ENCODE measurements around a stretch of chr10.

DNA sequence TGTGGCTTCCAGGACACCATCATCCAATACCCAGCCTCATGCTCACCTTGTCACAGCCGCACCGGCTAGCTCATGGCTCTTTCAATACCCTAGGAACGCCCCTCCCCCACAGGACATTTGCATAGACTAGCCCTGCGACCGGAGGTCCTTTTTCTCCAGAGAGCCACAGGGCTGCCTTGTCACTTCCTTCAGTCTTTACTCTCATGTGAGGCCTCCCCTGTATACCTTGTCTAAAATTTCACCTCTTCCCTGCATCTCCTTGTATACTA, 15.4 kb downstream of the PALD1 start:
- PRO-cap: no peak

DNA sequence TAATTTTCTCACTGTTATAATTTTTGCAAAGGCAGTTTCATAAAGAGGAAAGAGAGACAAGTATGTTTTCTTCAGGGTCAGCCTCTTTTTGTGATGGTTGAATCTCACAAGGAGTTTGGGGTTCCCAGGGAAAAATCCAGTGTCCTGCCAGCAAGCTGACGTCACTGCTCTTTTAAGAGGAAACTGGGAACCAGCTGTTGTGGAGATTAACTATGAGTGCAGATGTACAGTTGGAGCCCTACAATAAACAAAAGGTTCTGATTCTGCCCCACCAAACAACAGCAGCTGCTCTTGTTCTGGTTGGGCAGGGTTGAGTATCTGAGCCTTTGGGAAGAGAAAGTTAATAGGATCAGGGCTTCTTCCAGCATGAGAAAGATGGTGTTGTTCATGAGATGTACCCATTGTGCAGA, 12.8 kb downstream of the PRF1 start:
- PRO-cap: no peak

- PRO-cap: no peak
Observed at GRCh38 chr10:70656447-70657014, 15.8 kb upstream of the ADAMTS14 start.

DNA sequence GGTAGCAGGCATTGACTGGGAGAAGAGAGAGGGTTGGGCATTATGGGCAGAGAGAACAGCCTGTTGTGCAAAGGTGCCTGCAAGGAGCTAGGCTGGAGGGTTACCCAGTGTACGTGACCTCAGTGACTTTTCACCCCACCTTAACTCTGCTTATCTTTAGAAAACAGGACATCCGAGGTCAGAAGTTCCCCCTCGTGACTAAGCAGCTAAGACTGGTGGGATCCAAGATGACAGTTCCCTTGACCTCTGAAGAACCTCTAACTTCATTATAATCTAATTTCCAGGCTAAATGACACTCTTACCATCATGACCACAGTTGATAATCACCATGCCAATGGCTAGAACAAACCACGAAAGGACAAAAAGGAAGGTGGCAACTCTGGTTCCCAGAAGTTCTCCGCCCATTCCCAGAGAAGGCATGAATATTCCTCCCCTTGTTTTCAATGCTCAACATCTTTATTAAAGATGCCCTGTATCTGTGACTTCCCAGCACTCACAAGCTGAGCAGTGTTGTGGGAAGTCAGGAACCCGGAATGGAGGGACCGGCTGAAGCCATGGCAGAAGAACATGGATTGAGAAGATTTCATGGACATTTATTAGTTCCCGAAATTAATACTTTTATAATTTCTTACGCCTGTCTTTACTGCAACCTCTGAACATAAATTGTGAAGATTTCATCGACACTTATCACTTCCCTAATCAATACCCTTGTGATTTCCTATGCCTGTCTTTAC, 4.9 kb upstream of the ADAMTS14 start:
- PRO-cap: no peak

GRCh38 chr10:70890912-70891410, 2.6 kb upstream of the PCBD1 start:
- PRO-cap: no peak

DNA sequence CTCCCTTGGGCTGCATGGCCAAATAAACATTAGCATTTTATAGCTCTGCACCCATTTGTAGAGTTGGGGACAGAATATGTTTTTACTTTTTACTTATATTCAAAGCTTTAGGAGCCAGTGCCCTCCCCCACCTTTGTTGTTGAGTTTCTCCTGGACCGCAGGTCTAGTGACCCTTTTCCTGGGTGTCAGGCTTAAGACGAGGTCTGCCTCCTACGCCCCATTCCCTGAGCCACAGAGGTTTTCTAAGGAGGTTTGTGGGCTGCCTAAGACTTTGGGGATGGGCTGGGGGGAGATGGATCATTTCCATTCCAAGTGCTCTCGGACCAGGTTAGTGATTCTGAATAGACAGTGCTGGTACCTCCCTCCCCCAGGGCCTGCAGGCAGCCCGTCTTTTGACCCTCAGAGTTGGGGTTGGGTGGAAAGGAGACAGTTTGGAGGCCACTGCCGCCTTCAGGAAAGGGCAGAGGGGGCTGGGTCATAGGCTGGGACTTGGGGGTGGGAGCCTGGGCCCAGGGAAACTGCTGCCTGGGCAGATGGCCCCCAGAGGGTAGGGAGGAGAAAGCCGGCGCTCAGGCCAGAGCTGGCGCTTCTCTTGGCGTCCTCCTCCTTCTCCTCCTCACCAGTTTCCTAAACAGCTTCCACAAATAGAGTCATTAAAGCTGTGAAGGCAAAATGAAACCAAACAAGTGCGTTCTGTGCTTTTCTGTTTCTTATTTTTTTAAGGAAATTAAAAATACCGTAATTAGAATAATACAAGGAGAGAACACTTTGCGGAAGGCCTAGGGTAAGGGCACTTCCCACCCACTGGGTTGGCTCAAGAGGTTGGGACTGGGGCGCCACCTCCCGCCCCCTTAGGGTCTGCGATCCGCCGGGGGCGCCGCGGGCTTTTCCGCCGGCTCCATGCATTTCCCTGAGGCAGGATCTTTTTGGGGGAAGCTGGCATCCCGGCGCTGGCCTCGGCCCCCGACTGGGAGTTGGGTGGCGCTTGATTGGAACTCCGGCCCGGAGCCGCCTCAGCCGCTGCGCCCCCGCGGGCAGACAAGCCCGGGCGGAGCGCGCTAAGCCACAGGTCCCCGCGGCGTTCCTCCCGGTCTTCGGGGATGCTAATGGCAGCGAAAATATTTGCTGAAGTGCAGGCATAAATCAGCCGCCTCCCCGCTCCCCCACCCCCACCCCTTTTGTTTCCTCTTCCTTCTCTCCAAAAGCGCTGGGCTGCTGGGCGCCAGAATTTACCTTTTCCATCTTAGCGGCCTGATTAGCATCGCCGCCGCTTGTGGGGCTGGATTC, 4.6 kb downstream of the UNC5B start:
- PRO-cap: no peak

- PRO-cap: no peak
Observed at GRCh38 chr10:71300586-71301354, 18.3 kb upstream of the SLC29A3 start.

DNA sequence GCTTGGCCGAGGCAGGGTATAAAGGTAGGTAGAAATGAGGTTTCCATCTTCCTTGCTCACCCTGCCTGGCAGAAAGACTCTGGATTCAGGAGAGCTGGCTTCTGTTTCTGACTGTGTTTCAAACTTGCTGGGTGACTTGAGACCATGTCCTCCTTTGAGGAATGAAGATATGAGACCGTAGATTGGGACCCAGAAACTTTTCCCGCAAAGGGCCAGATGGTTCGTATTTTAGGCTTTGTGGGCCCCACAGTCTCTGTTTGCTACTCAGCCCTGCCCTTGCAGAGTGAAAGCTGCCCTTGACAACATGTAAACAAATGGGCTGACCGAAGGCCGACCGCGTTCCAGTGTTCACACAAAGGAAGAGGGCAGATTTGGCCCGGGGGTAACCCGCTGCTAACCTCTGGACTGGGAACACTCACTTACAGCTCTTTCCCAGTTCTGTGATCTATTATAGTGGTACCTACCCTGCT, 15.0 kb downstream of the SLC29A3 start:
- PRO-cap: bidirectional peak, plus-strand start at position 355 of the sequence, minus-strand start at position 285 of the sequence

DNA sequence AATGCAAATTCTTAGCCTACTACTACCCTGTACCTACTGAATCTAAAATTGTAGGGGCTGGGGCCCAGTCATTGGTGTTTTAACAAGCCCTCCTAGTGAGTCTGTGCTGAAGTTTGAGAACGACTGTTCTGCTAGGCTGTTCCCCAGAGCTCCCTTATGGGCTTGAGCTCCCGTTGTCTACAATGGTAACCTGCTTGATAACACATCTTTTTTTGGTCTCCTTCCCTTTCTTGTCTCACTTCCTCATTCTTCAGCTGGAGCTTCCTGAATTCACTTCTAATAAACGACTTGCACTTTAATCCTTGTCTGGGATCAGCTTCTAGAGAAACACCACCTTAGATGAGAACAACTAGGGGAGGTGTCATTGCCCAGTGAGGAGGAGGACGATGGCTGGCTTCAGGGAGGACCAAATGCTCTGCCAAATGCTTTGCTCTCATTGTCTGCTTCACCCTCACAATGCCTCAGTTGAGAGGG, 18.1 kb upstream of the CDH23 start:
- PRO-cap: no peak

DNA sequence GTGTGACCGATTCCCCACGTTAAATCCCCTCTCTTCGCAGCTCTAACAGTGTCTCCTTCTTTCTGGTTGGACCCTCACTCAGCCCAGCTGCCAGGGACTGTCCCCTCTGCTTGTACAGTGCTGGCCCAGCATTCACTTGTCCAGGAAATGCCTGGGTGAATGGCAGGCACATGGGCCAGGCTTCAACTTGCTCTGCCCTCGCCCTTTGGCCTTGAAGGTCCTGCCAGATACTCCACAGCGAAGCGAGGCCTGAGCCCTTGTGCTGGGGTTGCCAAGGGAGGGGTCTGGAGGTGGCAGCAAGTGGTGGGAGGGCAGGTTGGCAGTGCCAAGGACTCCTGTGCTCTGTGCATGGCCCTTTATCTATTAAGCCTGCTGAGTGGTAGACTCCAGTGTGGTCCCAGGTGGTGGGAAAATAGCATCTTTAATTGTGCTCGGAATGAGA, 75.7 kb downstream of the CDH23 start:
- PRO-cap: no peak

DNA sequence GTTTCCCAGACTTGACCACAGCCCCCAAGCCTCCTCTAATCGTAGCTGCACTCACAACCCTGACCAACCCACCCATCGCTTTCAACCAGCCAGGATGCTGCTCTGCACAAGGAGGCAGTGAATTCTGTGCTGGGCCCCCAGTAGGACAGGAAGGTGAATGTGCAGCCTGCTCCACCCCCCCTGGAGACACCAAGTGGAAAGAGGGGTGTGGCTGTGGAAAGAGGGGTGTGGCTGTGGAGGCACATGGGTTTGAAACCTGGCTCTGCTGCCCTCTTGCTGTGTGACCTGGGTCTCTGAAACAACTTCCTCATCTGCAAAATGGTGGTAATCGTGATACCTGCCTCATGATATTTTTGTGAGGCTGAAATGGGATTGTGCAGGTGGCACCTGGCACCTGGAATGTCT, 35.3 kb downstream of the C10orf105 start:
- PRO-cap: no peak

DNA sequence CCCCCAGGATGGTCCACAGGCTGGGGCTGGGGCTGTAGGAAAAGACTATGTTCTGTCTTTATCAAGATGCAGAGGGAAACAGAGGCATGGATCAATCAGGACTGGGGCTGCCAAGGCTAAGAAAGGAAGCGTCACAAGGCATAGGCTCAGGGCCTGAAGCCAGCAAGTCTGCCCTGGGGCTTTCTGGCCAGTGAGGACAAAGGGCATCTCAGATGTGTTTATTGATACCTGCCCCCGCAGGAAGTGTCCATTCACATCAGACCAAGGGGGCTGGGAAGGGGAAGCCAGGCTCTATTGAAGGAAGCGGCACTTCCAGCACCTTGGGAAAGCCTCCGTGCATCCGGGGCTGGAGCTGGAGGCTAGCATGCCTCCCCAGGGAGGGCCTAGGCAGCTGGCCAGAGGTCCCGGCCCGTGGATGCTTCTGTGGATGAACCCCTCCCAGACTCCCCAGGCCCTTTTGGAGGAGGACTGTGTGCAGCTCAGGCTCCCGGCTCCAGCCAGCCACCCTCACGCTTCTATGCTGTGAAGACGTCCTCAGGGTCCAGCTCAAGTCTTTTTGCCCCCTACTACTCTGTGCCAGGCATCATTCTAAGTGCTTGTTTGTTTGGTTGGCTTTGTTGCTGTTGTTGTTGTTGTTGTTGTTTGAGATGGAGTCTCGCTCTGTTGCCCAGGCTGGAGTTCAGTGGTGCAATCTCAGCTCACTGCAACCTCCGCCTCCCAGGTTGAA, 5.6 kb downstream of the VSIR start:
- PRO-cap: no peak

GRCh38 chr10:71770678-71771934, 2.2 kb downstream of the VSIR start:
- PRO-cap: no peak

DNA sequence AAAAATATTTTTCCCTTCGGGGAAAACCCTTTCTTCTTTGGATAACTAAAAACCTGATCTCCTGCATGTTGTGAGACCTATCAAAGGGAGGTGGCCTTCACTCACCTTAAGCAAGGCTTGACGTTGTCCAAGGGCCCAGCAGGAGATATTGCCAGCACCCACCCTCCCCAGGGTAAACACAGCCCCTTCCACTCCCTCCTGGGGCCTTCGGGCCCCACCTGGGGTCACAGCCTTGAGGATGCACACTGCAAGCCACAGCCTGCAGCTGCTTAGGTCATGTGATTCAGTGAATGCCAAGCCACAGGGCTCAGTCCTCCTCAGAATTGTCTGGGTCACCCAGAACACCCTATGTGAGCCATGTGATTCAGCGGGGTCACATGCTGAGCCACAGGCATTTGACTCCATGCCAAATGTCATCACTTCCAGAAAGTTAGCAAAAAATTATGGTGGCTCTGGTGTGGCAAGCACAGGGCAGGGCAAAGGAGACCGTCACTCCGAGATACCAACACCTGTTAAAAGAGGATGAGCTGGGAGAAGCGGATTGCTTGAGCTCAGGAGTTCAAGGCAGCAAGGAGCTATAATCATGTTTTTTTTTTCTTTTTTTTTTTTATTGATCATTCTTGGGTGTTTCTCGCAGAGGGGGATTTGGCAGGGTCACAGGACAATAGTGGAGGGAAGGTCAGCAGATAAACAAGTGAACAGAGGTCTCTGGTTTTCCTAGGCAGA, 17.2 kb upstream of the PSAP start:
- PRO-cap: no peak

DNA sequence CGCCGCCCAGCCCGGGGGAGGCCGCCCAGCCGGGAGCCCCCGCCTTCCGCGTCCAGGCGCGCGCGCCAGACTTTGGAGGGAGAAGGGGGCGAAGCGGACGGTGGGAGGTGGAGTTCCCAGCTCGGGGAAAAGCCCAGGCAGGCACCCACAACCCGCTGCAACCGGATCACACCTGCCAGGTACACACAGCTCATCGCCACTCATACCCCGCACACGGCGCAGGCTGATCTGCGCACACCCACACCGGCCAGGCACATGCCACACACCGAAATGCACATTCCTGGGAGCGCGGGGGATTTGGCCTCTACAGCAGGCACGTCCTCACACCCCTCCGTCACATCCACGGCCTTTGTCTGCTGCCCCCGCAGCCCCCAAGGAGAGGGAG, 519 bp downstream of the CHST3 start:
- PRO-cap: bidirectional peak, plus-strand start at position 182 of the sequence, minus-strand start at position 174 of the sequence

DNA sequence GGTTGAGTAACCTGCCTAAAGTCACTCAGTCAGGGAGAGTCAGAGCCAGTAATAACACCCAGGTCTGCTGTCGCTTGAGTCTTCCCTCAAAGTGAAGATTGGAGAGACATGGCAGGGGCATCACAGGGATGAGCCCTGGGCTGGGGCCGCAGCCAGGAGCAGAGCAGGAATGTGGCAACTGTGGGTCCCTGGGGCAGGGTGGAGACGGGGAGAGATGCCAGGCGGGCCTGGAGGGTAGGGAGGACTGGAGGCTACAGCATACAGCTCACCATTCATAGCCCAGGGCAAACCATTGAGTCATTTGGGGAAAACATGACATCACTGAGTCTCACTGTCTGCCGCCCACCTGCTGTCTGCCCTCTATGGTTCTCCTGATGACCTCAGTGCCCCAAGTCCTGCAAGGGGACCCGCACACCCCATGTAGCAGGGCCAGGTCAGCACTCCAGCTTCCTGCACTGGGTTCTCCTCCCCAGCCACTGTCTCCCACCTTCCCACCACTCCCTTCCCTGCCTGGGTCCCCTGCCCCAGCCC, 10.2 kb downstream of the CHST3 start:
- PRO-cap: no peak

DNA sequence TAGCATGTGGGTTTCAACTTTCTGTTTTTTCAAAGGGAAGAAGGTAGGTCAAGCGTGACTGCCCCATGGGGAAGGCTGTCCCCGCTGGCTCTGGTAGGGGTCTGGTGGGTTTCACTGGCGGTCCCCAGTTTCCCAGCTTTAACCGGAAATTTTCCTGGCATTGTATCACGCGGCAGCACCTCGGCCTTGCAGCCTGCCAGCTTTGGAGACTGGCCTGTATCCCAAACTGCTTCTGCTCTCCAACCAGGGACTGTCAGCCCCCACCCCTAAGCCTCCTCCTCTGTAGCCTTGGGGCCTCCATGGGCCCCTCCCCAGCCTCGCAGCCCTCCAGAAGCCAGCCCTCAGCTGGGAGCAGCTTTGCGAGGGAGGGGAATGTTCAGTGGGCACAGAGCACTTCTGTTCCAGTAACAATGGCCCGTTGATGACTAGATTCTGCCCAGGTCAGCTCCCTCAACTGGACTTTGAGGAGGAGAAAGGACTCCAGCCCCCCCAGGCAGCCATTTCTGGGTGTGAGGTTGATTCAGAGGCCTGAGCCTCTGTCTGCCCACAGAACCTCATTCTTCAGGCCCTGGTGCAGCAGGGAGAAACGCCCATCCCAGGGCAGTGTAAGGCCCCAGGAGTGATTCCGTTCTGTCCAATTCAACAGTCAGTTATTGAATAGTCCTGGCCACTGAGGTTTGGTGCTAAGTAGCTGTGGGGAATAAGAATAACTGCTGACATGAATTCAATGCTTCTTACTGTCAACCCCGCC, 17.0 kb downstream of the CHST3 start:
- PRO-cap: no peak

GRCh38 chr10:72065642-72066359, 22.6 kb downstream of the SPOCK2 start:
- PRO-cap: no peak

DNA sequence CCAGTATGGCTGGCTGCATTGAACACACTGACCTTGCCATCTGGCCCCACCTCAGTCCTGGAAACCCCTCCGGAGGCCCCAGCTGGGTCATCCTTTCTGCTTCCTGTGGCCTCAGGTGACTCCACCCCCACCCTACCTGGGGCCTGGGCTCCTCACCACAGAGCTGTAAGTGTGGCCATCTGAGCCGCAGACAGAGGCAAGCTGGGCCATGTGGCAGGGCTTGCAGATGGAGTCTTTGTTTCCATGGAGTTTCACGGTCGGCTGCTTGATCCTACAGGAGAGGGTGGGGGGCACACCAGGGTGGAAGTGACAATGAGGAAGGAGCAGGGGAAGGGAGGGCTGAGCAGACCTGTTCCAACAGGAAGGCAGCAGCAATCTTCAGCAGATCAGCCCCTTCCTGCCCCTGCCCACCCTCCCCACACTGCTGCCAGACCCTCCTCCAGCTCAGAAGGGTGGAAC, 18.2 kb downstream of the SPOCK2 start:
- PRO-cap: no peak

DNA sequence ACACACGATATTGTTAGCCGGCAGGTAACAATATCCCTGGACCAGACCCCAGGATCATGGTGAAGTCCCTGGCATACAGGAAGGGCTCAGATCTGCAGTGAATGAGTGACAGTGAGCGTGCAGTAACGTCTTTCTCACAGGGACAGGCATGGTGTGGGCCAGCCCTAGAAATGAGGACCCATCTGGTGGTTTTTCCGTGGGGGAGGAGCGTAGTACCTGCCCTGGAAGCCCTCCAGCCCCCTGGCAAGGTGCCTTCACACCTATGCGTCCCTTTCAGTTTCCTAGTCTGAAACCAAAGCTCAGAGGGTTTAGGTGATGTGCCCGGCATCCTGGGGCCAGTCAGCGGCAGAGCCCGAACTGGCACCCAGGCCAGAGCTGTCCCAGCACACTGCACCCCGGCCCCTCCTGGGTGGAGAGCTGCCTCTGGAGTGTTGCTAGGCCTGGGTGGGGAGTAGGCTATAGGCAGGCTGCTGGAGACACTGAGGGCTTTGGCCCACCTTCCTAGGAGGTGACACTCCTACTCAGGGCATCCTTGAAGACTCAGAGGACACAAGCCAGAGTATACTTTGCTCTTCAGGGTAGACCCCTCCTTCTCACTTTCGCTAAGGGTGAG, 4.2 kb downstream of the SPOCK2 start:
- PRO-cap: no peak